Choroid plexus epithelial cell (primary cell): ENCODE measurements around the gene ZC3H18.

DNA sequence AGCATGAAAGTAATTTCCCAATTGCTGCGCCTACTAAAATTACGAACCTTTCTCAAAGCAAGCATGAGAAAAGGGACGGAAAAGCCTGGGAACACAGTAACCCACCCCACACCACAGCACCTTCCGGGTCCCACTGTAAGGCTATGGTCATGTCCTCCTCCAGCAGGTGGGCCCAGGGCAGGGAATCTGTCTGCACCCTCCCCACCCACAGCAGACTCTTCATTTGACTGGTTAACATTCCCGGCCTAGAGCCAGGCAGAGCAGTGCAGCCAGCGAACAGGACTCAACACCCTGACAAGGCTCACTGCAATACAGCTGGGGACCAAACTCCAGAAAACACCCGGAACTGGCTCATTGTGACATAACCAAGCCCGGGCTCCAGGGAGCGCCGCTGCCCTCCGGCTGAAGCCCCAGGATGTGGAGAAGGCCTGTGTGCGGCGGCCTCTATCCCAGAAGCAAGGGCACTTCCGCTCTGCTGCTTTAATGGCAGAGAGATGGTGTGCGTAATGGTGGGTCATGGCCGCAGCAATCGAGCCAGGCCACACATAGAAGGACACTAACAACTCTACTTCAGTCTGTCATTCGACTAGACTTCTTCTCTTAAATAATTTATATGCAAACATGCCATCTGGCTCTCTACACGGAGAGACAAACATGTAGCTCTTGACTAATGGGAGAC is 18.2 kb downstream of the KLHDC4 start:
- RRBS = 100% methylated on average over 3 of the region's 19 CpGs

GRCh38 chr16:87829934-87830834 is 39.1 kb downstream of the SLC7A5 start:
- RRBS = no CpG with 5 or more reads among the region's 32 CpGs

DNA sequence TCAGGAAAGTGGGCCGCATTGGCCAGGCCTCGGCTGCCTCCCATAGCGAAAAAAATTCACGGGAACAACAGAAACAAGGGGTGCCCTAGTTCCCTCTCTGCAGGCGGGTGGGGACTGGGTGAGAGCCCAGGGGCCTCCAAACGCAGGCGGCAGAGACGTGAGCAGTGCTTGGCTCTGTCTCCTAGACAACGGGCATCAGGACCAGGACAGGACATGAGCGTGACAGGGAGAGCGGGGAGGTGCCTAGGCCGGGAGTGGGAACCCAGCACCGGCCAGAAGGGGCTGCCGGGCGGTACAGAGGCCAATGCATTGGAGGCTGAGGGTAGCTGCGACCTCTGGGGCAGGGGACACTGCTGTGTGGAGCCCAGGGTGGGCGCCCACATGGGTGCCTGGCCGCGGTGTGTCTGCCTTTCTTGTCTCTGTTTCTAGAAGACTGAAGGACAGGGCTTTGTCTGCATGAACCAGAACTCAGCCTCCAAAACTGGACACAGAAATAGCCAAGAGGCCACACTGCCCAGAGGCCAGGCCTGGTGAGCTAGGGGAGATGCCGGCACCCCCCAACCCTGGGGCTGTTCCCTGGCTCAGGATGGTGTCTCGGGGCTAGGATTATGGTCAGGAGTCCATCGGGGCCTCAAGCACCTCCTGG is 37.5 kb downstream of the SLC7A5 start:
- RRBS = no CpG with 5 or more reads among the region's 22 CpGs

DNA sequence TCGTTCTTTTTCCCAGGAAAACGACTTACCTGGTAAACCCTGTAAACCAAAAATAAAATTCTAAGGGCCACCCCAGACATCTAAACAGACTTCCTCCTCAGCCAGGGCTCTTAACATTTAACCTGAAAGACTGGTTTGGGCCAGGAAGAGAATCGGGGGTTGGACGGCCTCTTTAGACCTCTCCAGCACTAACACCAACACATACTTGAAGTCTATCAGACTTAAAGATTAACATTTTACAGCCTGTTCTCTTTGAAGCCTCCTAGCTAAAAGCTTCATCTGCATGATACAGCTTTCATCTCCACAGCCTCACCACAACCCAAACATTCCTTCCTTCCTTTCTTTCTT is 3.2 kb upstream of the SLC7A5 start:
- RRBS = no CpG with 5 or more reads among the region's 4 CpGs

- RRBS = no CpG with 5 or more reads among the region's 12 CpGs
Measured at GRCh38 chr16:87918794-87919135, 17.6 kb downstream of the CA5A start.

DNA sequence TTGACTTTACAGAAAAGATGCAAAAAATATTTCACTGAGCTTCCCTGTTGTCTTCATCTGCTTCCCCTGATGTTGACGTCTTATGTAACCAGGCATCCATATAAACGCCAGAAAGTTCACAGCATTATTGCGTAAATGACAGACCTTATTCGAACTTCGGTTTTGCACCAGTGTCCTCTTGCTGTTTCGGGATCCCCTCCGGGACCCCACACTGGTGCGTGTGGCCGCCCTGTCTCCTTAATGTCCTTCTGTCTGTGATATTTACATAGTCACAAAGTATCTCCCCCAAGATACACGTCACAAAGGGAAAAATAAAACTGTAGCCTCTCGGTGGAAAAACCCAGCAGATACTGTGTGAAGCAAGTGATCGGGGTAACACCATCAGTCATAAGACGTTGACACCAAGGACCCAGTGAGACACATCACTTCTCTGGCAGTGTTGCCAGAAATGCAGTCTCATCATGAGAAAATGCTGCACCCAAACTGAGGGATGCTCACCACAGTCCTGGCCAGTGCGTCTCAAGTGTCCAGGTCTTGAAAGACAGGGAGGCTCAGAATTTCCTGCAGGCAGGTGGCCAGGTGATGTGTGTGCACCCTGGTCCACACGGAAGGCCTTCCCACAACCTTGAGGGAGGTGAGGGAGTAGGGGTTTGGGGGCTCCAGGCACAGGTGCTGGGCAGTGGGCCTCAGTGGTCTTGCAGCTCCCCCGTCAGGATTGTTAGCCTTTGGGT is 4.3 kb downstream of the BANP start:
- RRBS = no CpG with 5 or more reads among the region's 16 CpGs

DNA sequence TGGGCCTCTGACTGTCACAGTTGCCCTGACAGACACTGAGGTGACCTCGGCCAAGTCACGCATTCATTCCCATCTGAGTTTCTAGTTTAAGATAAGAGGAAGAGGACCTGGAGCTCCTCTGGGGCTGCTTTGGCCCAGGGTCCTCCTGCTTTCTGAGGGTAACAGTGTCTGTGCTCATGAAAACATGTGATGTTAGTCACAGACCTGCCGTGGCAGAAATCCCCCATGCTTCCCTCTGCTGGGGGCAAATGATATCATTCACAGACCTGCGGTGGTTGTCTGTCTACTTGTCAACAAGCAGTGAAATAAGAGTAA is 35.2 kb downstream of the BANP start:
- RRBS = no CpG with 5 or more reads among the region's 4 CpGs

- RRBS = no CpG with 5 or more reads among the region's 43 CpGs
Measured at GRCh38 chr16:88027173-88027862, 76.1 kb downstream of the BANP start.

GRCh38 chr16:88088079-88088411 is 136.8 kb downstream of the BANP start:
- RRBS = no CpG with 5 or more reads among the region's 14 CpGs

DNA sequence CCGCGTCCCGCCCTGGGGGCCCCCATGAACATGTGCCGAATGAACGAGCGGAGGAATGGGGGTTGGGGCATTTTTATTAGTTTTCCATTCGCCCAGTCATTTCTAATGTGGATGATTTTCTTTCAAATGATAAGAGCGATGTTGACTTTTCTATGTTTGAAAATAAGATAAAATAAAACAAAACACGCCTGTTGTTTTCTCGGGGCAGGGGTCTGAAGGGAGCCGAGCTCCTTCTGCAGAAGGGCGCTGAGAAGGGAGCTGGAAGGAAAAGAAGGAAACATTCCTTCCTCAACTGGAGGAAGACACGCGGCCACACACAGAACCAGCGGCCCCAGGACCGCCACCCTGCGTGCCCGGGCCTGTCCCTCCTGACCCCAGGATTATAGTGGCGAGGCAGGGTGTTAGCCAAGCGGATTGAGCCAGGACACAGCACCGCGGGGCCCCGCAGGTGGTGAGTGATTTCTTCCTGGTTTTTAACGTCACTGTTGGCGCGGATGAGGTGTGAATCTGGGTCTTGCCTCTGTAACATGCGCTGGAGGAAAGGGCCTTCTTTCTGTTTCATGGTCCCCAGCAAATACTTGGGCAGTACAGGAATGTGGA is 158.8 kb upstream of the ZNF469 start:
- RRBS = no CpG with 5 or more reads among the region's 27 CpGs

DNA sequence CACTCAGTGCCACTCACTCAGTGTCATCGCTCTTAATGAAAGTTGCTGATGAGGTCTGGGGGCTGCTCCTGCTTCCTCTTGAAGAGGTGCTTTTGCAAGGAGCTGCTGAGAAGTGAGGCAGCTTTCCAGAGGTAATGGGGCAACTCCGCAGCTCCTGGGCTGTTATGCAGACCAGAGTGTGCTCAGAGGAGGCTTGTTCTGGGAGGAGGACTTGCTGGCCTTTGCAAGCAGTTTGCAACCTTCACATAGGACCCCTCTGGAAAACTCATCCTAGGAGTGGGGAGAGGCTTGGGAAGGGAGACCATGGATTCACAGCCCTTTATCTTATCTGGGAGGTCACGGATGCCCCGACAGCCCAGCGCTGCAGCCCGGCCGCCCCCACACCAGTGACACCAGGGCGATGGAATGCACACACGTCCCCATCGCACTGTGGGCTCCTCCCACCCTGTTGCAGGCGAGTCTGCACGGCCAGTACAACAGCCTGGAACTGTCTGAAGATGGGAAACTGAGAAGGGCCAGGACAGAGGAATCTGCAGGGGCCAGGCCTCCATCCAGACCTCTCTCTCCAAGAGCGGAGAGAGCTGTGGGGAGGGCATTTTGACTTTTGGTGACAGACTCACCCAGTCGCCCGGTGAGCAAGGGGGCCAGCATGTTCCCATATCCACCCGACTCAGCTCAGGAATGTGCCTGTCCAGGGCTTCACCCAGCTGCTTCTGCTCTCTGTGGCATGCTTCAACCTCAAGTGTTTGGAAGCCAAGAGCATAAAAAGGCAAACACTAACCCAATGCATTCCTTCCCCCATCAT is 78.7 kb upstream of the ZNF469 start:
- RRBS = no CpG with 5 or more reads among the region's 16 CpGs

DNA sequence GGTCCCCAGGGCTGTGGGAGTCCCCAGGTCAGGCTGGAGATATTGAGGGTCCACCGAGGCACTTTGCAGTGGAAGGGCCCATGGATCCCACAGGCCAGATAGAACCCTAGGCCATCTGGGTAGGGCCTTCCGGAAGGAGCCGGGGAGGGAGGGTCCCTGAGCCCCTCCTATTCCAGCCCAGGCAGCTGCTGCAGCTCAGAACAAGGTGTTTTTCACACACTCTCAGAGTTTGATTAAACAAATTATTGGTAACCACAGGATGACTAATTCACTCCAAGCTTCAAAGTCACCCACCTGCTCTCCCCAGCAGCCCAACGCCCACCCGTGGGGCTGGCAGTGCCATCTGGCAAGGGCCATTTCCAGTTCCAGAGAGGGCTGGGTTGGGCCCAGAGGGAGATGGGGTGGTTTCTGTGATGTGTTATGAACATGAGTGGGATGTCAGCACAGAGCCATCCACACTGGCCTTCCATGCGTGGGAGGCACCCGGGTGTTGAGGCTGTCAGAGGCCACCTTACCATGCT is 3.8 kb downstream of the ZFPM1 start:
- RRBS = no CpG with 5 or more reads among the region's 7 CpGs

GRCh38 chr16:88464730-88465558 is 11.9 kb downstream of the ZFPM1 start:
- RRBS = 3% methylated on average over 4 of the region's 24 CpGs

DNA sequence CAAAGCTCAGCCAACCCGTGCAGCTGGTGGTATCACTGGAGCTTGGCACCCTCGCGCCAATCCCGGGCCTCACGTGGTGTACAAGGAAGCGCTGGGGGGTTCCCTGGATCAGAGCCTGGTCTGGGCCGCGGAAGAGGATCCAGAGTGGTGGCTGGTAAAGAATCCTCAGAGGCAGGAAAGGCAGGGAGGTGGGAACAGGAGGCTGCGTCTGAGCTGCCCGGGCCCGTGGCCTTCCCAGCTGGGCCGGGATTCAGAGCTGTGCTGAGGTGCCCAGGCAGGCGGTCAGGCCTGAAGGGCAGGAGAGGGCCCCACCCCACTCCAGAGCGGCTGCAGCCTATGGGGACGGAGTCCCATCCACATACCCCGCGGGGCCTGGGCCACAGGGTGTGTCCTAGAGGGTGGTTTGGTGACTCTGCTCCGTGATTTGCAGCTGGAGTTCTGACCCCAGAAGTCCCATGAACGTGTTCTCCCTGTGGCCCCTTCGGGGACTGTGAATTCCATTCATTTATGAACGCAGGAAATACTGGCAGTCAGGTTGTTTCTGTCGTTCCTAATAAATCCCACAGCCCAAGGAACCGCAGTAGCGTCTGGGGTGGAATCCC is 36.3 kb downstream of the ZFPM1 start:
- RRBS = no CpG with 5 or more reads among the region's 24 CpGs

- RRBS = no CpG with 5 or more reads among the region's 12 CpGs
Measured at GRCh38 chr16:88510148-88510720, 57.2 kb downstream of the ZFPM1 start.

GRCh38 chr16:88552669-88553326 is 17.4 kb upstream of the ZC3H18 start:
- RRBS = 9% methylated on average over 4 of the region's 19 CpGs

DNA sequence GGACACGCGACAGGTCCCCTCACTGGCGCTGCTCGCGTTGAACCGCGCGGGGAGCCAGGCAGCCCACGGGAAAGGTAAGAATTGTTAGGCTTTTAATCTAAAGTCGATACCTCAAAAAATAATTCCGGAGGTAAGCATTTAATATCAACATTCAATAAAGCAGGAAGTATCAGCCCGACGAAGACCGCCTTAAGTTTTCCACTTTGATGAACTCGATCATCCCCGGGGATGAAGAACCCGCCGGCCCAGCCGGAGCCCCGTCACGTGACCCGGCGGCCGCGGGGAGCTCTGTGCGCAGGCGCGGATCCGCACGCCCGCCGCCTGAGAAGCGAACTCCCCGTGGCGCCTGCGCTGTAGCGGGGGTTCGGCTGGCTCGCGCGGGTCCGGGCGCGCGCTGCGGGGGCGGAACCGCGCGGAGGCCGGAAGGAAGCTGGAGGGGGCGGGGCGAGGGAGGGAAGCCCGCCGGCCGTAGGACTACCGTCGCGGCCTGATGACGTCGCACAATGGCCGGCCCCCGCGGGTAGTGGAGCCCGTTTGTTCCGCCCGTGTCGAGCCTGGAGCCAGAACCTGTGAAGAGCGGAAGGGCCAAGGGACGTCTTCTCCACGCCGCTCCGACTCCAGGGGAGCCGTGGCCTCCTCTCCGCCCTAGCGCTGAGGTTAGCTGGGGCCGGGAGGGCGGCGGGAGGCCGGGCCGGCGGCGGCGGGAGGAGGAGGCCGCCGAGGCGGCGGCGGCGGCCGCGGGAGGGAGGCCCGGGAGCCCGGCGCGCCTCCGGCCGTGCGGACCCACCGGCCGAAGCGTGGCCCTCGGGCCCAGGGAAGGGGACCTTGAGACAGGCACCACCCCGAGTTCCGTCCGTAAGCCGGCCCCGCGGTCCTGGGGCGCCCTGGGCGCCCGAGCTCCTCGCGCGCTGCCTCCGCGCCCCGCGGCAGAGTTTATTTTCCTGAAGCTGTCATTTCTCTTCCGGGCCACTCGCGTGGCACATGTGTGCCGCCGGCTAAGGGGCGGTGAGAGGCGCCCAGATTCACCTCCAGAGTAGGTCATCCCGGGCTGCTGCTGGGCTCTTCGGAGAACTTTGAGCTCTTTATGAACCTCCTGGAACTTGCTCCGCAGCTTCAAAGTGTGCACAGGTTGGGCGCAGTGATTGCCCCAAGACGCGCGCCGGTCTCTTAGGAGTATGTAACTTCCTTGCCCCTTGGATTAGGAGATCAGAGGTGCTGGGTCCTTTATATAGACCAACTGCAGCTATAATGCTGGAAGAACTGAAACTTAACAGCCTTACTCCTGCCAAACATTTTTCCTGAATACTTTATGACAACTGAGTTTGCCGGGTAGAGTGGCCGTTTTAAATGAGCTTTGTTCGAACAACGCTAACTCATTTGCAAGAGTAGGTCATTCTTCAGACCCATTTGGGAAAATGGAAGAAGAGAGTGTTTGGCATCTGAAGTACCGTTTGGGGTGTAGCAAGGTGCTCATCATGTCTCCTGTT is at the start of gene ZC3H18:
TSS of gene ZC3H18 (plus strand) at position 493 of the 1,487 bp plus-strand sequence.
- RRBS = 1% methylated on average over 50 of the region's 139 CpGs

GRCh38 chr16:88579008-88579631 is 8.9 kb downstream of the ZC3H18 start:
- RRBS = no CpG with 5 or more reads among the region's 17 CpGs

DNA sequence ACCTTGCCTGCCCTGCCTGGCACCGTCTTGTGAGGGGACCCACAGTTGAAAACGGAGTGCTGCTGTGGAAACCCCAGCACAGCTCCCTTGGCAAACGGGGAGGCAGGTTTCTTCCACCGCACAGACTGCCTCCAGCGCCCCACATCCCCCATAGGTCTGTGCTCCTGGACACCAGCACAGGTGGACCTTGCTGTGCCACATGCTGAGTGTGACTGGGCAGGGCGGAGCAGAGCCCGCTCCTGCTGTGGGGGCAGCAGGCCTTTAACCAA is 9.4 kb downstream of the ZC3H18 start:
- RRBS = no CpG with 5 or more reads among the region's 7 CpGs

DNA sequence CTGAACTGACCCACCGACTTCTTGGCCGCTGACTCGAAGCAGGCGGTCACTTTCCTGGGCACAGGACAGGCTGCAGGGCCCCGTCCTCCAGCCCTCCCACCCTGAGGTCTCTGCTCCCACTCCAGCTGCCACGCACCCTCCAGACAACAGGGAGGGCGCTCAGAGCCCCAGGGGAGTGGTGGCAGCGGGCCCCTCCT is 1.0 kb downstream of the CYBA start:
- RRBS = no CpG with 5 or more reads among the region's 8 CpGs